Pericardium fibroblast (primary cell): ENCODE measurements around the gene BRWD1.

- RAMPAGE, long total RNA, result no peak
These were observed 14.8 kb downstream of the ETS2 start for GRCh38 chr21:38820287-38821201.

DNA sequence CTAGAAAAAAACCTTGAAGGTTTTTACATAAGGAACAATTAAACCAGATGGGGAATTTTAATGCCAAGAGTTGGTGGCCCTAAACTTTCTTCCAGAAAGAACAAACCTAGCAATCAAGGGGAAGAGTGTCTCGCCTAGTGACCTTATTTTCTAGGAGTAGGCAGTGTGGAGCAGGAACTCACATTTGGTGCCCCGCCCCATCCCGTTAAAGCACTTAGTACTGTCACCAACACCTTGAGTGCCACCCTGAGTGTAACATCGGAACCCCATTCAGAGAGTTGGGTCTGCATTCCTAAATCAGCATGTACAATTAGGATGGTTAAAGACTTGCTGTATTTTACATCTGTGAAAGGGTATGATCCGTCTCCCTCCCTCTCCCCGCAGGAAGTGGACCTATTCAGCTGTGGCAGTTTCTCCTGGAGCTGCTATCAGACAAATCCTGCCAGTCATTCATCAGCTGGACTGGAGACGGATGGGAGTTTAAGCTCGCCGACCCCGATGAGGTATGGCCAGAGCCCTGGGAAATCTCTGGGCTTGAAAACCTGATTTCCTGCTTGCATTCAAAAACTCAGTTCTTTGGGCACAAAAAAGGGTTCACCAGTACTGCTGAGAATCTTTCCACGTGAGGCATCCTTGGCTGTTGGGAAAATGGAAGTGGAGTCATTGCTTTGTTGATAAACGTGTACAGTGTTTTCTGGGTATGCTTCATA is 15.6 kb downstream of the ETS2 start:
- RAMPAGE, long total RNA, result no peak

DNA sequence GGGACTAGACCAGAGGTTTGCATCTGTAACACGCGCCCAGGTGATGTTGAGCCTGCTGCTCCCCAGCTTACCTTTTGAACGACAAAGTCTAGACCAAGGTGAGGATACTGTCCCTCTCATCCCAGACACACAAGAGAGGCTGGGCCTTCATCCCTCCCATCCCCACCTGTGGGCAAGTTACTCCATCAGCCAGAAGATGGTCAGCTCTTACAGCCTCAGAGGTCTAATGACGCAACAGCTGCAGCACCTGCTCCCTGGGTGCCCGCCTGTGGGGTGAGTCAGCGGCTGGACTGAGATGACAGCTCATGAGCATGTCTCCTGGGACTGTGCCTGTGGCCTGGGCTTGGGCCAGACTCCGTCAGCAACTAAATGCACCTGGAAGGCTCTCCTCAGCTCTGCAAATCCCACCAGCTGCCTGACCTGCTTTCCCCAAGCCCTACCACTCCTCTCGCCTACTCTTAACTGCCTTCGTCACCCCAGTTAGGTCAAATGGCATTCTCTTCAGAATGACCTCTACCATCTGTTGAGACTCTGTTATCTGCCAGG is 47.6 kb downstream of the ETS2 start:
- RAMPAGE, long total RNA, result no peak

DNA sequence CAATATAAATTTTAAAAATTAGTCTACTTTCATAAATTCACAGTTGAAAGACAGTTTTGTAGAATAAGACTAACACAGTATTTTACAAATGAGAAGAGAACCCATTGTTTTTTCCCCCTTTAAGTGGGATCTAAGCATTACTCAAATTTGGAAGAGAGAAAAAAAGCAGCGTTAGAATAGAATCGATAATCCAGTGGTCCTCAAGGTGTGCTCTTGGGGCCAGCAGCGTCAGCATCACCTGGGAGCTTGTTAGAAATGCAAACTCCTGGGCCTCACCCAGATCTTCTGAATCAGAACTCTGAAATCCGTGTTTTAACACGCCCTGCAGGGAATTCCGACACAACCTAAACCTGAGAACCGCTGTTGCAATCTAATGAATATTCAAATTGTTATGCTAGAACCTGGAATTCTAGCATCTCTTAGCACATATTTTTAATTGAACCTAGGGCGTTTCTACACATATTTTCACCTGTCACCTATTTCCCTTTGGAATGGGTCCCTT is 175.8 kb downstream of the PSMG1 start:
- RAMPAGE, long total RNA, result no peak

GRCh38 chr21:39010501-39011444 is 172.5 kb downstream of the PSMG1 start:
- RAMPAGE, long total RNA, result no peak

GRCh38 chr21:39086870-39087680 is 96.2 kb downstream of the PSMG1 start:
- RAMPAGE, long total RNA, result no peak

DNA sequence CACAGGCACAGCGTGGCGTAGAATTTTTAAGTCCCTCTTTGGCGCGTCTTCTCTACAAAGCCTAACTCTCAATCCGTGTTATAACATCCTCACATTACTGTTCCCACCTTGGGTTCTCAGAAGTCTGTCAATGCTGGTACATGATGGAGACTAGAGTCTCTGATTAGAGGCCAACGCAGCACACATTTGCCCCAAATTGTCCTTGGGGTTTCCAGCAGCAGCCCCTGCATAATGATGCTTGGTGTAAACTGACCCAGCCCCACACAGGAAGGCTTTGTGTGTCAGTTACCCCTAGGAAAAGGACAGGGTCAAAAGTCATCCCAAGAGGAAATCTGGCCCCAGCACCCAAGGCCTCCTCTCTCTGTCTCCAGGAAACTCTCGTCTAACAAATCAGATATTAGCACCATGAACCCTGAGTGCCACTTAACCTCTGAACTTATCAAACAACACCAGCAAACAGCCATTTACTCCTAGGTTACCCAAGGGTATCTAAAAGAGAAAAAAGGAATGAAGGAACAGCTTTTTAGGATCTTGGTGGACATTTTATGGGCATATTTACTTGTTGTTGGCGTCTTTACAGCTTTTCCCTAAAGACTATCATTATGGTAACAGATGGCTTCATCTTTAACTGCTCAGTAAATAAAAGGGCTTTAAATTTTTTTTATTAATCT is 84.5 kb downstream of the PSMG1 start:
- RAMPAGE, long total RNA, result no peak

- RAMPAGE, long total RNA, result no peak
These were observed 5.5 kb upstream of the PSMG1 start for GRCh38 chr21:39188726-39189099.

- RAMPAGE, long total RNA, result no peak
These were observed 2.3 kb downstream of the BRWD1 start for GRCh38 chr21:39311281-39311480.

- RAMPAGE, long total RNA, result no peak
These were observed 1.1 kb downstream of the BRWD1 start for GRCh38 chr21:39312090-39312935.

DNA sequence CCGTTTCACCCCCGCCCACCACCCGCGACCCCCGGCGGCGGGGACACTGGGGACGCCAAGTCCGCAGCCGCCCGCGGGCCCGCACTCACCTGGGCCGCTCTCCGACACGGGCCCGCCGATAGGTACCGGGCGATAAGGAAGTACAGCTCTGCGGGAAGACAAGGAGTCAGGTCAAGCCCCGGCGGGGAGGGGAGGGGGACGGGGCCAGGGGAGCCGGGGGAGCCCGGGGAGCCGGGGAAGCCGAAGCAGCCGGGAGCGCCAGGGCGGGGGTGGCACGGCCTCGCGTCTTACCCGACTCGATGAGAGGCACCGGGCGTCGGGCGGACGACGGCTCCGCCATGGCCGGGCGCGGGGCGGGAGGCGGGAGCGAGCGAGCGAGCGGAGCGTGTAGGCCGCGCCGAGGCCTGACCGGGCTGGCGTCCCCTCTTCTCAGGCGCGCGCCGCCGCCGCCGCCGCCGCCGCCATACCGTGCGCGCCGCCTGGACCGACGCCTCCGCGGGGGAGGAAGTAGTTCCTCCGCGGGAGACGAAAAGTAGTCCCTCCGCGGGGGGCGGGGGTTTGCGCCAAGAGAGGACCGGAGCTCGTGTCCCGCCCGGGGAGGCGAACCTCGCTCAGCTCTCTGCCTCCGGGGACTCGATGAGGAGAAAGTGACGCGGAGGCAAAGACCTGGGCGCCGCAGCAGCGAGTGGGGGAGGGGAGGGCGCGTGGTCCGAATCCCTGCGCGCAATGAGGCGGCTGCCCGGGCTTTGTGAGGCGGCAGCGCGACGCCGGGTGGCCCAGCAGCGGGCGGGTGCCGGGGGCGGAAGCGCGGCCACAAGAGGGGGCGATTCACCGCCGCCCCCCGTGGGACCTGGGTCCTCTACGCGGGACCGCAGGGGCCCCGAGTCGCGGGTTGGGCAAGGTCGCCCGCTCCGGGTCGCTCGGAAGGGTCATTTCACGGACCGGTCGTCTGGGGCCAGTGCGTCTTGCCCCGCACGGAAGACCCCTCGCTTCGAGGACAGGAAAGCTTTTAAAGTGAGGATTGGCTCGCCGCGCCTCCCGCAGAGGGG is at the start of gene BRWD1:
Gene BRWD1, minus strand, starts transcription at position 481 of the 1,049 bp plus-strand sequence.
- RAMPAGE, long total RNA, result no peak

DNA sequence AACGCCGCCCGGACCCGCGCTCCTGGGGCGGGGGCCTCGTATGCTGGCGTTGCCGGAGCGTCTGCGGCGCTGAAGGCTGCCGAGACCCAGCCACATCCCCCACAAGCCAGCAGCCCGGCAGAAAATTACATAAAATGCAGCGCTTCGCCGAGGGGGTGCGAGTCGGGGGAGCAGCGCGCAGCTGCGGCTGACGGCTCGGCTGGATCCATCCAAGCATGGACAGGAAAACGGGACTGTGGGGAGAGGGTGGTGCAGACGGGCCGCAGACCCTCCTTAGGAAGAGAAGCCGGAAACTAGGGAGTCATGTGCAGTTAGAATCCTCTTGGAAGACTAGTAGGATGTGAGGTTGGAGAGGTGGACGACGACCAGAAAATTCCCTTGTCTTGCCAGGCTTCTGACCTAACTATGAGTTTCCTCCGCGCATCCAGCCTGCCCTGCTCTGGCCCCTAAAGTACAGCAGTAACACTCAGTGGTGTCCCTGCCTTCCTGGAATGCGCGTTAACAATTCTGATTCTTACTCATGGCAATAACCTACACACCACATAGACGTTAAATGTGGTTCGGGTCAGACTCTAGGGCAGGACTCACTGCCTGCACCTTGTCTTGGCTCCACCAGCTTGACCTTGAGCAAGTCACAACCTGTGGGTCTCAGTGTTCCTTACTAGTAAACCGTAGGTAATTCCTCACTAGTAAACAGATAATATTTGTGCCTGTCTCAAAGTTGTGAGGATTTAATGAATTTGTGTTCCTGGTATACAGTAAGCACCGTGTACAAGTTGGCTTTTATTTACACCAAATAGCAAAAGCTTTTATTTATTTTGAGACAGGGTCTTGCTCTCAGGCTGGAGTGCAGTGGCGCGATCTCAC is 1.0 kb upstream of the BRWD1 start:
- RAMPAGE, long total RNA, result no peak

- RAMPAGE, long total RNA, result no peak
These were observed 786 bp downstream of the GET1 start for GRCh38 chr21:39380645-39381578.

- RAMPAGE, long total RNA, result no peak
These were observed 700 bp downstream of the SH3BGR start for GRCh38 chr21:39452443-39452897.

DNA sequence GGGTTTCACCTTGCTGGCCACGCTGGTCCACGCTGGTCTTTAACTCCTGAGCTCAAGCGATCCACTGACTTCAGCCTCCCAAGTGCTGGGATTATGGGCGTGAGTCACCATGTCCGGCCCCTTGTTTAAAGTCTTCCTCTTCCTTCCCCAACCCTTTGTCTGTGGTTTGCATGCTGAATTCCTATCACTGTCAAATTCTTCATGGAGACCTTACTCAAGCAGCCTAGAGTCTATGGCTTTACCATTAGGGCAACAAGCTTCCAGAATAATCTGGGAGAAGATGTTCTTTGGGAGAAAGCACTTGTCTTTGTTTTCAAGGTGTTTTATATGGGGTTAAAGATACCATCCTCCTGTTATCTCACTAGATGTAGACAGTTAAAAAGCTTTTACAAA is 34.8 kb downstream of the B3GALT5 start:
- RAMPAGE, long total RNA, result no peak

GRCh38 chr21:39667240-39667813 is 54.6 kb downstream of the B3GALT5 start:
- RAMPAGE, long total RNA, result no peak

- RAMPAGE, long total RNA, result no peak
These were observed 321.0 kb downstream of the PCP4 start for GRCh38 chr21:40188206-40188666.

- RAMPAGE, long total RNA, result no peak
These were observed 284.4 kb downstream of the DSCAM start for GRCh38 chr21:40562656-40562951.

DNA sequence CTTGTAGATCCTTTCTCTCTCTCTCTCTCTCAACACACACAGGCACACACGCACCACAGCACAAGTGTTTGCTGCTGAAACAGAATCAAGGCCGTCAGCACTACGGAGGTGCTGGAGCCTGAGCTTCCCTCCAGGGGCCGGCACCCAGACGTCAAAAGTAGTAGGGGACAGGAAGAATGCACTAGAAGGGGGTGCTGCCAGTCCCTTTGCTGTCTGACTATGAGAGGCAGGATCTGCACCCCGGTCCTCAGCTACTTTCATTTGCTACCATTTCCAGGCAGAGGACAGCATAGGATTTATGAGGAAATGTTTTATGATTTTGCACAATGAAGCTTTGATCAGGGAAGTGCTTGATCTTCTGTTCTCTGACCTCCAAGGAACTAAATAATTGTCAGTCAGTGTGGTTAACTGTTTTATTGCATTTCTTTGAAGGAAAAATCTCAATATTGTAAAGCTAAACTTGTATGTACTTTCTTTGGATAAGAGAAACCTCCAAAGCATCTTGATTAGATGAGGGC is 74.2 kb upstream of the FAM3B start:
- RAMPAGE, long total RNA, result no peak

GRCh38 chr21:41247542-41248148 is 69.0 kb upstream of the FAM3B start:
- RAMPAGE, long total RNA, result no peak